ENCODE results near the genes LLPH and CAND1.

DNA sequence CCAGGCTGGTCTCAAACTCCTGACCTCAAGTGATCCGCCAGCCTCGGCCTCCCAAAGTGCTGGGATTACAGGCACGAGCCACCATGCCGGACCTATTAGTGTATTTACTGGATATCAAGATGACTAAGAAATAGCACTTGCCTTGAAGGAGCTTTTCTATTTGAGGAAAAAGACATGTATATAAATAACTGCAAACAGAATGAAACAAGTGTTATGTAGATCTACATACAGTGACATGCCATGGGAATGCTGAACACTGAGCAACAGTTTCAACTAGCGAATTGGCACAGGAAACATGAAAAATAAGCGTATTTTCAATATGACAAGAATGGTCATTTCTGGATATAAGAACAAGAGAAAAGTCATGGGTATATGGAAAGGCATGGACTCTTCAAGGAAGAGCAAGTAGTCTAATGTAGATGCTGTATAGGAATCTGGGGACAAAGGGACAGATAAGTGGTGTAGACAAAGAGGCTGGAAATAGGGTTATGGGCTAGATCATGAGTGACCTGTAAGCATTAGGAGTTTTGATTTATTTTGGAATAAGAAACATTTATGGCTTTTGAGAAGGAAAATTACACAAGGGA, 147.2 kb downstream of the MON2 start:
- PRO-cap = no peak
- RAMPAGE, long total RNA = no peak

DNA sequence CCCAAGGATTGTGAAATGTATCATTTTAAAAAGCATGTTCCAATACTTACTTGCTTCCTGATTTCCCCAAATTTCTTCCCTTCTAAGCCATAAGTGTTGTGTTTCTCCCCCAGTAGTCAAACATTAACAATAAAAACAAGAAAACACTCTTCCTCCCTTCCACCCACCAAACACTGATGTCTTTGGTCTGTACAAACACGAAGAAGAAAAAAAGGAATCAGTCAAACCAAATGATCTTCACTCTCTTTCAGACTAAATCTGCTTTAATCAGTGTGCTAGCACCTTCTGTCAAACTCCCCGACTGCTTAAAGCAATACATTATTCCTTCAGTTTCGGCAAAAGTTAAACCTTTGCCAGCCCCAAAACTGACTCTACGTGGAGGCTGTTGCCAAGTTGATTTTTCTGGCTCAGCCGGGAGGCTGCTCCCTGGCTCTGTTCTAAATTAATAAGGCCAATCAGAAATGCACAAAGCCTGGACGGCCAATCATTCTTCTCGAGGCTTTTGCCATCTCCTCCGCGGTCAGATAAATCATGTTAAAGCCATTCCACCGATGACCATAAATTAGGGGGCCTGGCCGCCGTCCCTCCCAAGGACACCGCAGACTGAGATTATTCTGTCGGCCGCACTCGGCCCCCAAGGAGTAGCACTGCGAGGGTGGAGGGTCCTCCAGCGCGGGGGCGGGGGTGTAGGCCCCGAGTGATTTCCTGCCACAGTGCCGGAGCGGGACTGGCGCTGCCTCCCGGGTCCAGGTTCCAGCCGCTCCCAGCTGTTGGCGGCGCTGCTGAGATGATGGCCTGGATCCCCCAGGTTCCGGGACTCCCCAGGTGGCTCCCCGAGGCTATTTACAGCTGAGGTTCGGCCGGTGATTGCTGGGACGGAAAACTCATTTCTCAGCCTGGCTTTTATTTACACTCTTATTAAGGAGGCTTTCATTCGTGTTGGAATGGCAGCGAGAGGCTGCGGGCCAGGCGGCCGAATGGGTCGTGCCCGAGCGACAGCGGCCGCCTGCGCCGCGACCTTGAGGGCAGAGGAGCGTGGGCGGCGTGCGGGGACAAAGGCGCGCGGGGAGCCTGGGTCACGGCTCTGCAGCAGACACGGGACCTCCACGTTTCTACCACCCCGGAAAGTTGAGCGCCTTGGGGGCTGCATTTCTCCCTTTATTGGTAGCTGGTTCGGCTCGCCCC, 165.0 kb downstream of the MON2 start:
- PRO-cap = no peak
- RAMPAGE, long total RNA = no peak

DNA sequence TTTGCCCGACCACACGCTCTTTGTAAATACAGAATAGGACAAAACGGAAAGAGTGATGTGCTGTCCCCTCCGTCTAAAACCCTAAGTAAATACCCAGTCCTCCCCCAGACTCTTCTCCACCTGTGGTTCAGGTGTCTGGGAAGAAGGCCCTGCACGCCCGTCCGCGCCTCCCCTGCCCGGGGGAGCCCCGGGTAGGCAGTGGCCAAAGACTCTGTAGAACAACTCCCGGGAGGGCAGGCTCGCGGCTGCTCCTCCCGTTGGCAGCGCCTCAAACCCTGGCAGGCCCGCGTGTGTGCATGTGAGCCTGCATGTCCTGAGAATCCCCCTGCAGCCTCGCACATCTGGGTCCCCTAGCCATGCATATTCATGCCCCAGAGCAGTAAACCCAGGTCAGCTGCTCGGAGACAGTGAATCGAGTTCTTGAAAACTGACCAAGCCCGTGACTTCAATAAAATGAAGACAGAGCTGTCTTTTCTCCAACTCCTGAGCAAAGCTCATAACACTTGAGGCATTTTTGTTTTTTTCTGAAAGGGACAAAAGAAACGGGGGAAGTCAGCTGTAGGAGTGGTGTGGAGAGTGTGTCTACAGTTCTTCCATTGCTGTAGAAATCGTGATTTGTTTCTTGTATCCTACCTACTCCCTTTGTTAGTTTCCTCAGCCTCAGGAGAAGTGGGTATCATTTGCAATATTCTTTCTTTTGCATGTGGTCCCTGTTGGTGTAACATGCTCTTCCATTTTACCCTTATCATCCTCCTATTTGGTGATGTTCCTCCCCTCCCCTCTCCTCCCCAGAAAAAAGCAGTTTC, 166.0 kb downstream of the MON2 start:
- PRO-cap = no peak
- RAMPAGE, long total RNA = no peak

- PRO-cap = no peak
- RAMPAGE, long total RNA = no peak
Measured at GRCh38 chr12:62720393-62721065, 214.4 kb downstream of the PPM1H start.

GRCh38 chr12:63150054-63150714, 817 bp downstream of the AVPR1A start:
- PRO-cap = no peak
- RAMPAGE, long total RNA = no peak

GRCh38 chr12:63152076-63152470, 1.1 kb upstream of the AVPR1A start:
- PRO-cap = no peak
- RAMPAGE, long total RNA = no peak

DNA sequence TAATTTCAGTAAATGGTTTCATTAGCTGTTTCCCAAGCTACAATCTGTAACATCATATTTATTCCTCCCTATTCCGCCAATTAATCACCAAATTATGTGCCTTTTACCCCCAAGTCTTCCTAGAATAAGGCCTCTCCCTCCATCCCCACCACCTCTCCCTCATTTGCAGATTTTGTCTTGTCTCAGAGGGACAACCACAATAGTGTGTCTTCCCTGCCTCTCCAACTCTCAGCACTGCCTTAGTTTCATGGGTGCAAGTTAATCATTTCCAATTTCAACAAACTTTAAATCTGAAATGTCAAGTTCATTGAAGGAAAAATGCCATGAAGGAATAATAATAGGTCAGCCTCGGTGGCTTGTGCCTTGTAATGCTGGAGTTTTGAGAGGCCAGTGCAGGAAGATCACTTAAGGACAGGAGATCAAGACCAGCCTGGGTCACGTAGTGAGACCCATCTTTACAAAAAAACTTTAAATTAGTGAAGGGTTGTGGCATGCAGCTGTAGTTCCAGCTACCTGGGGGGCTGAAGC, 31.6 kb downstream of the RXYLT1 start:
- PRO-cap = no peak
- RAMPAGE, long total RNA = no peak

DNA sequence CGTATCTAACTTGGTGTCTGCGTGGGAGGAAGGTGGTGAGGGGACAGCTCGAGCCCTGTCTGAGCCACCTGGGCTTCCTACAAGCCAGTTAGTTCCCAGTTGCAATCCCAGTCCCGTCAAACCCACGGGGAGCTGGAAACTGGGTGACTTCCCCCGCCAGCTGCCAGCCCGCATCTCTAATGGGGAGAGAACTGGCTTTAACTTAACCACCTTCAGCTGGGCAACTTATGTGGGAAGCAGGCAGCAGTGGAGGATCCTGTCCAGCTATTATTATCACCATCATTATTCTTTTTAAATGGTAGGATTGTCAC, 404 bp downstream of the SRGAP1 start:
- PRO-cap = no peak
- RAMPAGE, long total RNA = no peak

DNA sequence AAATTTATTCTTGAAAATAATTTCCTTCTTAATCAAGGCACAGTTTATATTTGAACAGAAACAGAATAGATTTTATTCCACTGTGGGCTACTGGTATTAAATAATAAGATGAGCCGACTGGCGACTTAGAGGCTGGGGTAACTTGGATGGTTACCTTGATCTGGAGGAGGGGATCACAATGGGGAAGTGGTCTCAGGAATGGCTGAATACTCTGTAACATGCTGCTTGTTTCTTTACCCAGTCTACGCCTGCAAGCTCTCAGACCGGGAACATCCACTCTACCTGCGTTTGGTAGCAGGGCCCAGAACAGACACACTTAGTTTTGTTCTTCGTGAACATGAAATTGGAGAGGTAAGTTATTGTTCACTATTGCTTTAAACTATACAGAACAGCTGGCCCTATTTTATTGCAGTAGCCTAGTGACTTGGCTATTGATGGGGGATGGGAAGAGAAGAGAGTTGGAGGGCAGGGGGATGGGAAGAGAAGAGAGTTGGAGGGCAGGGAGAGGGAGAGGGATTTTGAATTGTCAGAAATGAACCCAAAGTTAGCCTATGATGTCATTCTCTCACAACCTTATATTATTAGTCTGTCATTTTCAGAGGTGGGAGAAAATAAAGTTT, 67.9 kb downstream of the GNS start:
- PRO-cap = no peak
- RAMPAGE, long total RNA = no peak

GRCh38 chr12:65205848-65206127, 36.4 kb downstream of the LEMD3 start:
- PRO-cap = unidirectional peak, minus-strand start at chr12:65206057
- RAMPAGE, long total RNA = no peak

DNA sequence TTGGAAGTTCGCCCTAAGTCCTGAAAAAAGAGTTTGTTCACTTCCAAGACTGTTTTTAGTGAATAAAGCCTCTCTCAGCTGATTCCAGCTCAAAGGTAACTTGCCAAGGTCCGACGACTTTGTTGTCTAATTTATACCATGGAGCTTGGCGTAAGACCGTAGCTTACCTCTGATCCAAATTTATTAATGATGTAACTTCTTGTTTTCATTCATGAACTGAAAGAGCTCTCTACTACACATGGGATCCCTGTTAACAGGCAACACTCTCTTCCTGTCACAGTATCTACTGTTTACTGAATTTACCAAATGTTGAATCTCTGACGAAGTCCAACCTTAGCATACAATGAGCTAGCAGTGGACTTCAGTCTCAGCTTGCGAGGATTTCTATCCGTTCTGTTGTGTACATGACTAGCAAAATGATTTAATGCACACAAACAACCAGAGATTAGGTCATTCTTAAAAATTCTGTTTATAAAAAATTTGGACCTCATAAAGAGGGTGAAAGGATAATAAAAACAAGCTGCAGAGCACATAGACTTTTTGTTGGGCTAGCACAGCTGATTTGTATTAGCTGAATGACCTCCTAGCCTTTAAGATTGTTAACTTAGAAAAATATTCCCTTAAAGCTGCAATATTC, 49.1 kb downstream of the MSRB3 start:
- PRO-cap = no peak
- RAMPAGE, long total RNA = no peak

GRCh38 chr12:65510633-65511241, 232.3 kb downstream of the MSRB3 start:
- PRO-cap = no peak
- RAMPAGE, long total RNA = no peak

GRCh38 chr12:66107289-66107974, 23.1 kb downstream of the LLPH start:
- PRO-cap = no peak
- RAMPAGE, long total RNA = no peak

GRCh38 chr12:66130448-66131359, at the start of gene LLPH:
Gene LLPH, minus strand, starts transcription at chr12:66130750.
- PRO-cap = bidirectional peak, plus-strand start at chr12:66130861, minus-strand start at chr12:66130749; bidirectional peak, plus-strand start at chr12:66131194, minus-strand start at chr12:66131103
- RAMPAGE, long total RNA = start-site peak on the minus strand at chr12:66130721-66130728, 43 and 39 reads in 2 replicates; start-site peak on the plus strand at chr12:66130847-66130889, 8 and 13 reads in 2 replicates

DNA sequence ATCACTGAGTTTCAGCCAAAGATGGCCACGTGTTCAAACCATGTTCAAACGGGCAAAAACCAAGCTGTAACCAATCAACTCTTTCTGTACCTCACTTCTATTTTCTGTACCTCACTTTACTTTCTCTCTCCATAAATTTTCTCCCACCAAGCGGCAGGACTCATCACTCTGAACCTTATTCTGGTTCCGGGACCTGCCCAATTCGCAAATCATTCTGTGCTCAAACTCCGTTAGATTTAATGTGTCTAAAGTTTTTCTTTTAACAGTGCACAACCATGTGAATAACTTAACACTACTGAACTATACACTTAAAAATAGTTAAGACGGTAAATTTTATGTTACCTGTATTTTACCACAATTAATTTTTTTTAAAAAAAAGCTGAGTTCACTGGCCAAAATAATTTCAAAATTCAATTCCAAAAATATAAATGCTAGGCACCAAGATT, 1.2 kb downstream of the TMBIM4 start:
- PRO-cap = unidirectional peak, plus-strand start at position 178 of the sequence
- RAMPAGE, long total RNA = no peak

DNA sequence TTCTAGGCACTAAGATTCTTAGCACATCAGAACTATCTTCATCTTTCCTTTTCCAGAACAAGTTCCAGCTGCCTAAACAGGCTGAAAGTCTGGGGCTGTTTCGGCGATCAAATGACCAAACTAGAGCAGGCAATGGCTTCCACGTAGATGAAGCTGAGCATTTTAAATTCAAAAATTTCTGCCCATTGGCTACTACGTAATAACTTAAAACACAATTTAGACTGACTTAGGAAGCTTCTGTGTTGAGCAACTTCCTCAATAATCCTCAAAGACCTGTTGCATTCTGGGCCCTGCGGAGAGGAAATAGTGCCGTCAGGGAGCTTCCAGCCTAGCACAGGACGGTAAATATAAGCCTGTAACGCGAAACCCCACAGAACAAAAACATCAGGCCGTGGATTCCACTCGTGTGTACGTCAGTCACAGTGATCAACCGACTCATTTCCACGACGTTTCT, 705 bp downstream of the TMBIM4 start:
- PRO-cap = bidirectional peak, plus-strand start at position 279 of the sequence, minus-strand start at position 149 of the sequence
- RAMPAGE, long total RNA = no peak

DNA sequence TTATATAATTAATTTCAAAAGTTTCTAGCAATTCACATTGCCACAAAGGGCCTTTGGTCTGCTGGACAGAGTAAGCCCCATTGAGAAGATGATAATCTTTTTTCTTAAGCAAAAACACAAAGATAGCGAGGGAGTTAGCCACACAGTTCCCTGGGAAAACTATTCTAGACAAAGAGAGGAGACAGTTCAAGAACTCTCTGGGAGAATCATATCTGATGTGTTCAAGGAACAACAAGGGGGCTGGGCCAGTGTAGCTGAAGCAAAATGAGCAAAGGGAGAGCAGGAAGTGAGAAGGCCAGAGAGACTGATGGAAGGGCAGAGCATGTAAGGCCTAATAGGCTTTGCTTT, 16.3 kb upstream of the HELB start:
- PRO-cap = no peak
- RAMPAGE, long total RNA = no peak

DNA sequence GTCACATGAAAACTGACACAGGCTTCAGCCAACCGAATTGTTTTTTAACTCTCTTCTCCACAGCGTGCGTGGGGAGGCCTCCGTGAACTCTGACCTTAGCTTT, 108 bp upstream of the CAND1 start:
- PRO-cap = no peak
- RAMPAGE, long total RNA = no peak

DNA sequence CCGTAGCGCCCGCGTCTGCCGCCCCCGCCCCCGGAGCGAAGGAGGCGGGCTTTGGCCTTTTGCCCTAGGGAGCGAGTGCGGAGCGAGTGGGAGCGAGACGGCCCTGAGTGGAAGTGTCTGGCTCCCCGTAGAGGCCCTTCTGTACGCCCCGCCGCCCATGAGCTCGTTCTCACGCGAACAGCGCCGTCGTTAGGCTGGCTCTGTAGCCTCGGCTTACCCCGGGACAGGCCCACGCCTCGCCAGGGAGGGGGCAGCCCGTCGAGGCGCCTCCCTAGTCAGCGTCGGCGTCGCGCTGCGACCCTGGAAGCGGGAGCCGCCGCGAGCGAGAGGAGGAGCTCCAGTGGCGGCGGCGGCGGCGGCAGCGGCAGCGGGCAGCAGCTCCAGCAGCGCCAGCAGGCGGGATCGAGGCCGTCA, at the start of gene CAND1:
CAND1 (plus strand) TSS at position 57 of the 414 bp plus-strand sequence.
- PRO-cap = bidirectional peak, plus-strand start at position 67 of the sequence, minus-strand start outside the sequence
- RAMPAGE, long total RNA = no peak

- PRO-cap = no peak
- RAMPAGE, long total RNA = no peak
Measured at GRCh38 chr12:67322761-67323554, 53.8 kb downstream of the CAND1 start.